Paraaortic lymph node (tissue), 1 donor: ENCODE measurements around the gene FER.

DNA sequence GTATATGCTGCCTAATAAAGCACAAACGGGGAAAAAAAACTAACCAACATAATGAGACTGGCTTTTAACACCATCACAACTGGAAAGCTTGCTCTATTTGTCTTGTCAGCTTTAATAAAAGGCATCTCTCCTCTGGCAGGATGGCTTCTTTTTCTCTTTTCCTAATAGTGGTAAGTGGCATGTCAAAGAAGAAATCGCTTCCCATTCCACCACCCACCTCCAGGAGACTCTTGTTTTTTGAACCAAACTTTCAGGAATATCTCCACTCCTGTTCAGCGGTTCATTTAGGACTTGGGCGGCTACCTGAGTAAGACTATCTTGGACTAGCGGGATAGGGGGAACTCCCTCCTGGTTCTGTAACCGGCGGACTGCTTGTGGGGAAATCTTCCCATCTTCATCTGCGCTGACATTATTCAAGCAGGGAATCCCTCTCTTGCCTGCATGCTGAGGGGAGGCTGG is 2.0 kb downstream of the EFNA5 start:
- PRO-cap = no peak

DNA sequence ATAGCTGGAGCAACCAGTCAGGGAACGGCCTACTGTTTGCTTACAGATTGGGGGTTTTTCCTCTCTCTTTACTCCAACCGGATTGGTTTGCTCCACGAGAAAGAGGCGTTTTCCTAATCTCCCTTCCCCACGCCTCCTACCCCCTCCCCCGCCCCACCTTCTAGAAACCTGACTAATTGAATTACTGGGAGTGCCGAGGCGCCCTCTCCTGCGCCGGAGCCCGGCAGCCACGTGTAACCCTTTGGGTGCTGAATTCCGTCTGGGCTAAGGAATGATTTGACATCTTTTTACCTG is 1.8 kb upstream of the EFNA5 start:
- PRO-cap = bidirectional peak, plus-strand start at position 175 of the sequence, minus-strand start outside the sequence

- PRO-cap = no peak
These were observed 188.6 kb upstream of the EFNA5 start for GRCh38 chr5:107859271-107859782.

GRCh38 chr5:107943931-107944387 is 273.2 kb upstream of the EFNA5 start:
- PRO-cap = no peak

- PRO-cap = no peak
These were observed 332.4 kb upstream of the EFNA5 start for GRCh38 chr5:108003012-108003605.

DNA sequence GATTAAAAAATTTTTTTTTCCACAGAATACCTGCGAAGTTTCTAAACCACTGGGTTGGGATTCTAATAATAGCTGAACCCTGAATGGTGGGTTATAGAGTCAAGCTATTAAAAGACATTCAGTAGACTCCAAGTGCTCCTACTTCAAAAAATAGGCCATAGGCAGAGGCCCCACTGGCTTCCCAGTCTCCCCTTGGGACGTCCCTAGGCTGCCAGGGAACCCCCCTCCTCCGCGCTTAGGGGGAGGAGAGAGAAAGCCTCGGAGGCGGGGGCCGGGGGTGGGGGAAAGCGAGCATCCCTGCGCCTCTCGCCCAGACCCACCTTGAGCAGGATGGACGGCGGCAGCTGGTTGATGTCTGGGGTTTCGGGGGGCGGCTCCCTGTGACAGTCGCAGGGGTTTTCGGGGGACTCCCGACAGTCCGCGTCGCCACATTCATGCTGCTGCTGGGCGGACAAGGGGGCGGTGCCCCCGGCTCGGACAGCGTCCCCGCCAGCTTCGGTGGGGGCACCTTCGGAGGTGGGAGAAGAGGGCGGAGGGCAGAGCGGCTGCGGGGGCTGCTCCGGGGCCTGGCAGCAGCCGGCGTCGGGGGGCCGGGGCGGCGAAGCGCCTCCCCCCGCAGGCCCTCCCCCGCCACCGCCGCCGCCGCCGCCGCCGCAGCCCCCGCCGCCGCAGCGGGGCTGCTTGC is 1.4 kb downstream of the FBXL17 start:
- PRO-cap = unidirectional peak, plus-strand start at position 313 of the sequence; unidirectional peak, plus-strand start at position 435 of the sequence; unidirectional peak, plus-strand start at position 519 of the sequence

- PRO-cap = bidirectional peak, plus-strand start at chr5:108747808, minus-strand start at chr5:108747713
These were observed at the start of gene FER for GRCh38 chr5:108747541-108748141. TSS of gene FER (plus strand) at chr5:108747897.

- PRO-cap = no peak
These were observed 15.6 kb downstream of the PJA2 start for GRCh38 chr5:109394229-109394603.

DNA sequence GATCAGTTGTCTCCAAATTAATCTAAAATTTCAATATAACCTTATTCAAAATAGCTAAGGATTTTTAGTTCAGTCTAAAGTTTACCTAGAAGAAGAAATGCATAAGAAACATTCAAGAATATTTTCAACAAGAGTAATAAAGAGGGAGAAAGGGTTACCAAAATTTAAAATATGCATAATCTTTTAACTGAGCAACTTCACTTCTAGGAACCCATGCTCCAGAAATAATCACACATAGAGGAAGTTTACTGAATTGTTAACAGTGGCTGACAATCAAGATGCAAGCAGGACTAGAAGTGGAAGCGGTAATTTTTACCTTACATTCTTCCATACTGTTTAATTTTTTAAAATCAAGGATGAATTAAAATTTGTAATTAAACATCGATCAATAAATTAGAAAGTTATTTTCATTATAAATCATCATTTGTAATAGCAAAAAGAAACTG is 1.8 kb downstream of the PJA2 start:
- PRO-cap = no peak

DNA sequence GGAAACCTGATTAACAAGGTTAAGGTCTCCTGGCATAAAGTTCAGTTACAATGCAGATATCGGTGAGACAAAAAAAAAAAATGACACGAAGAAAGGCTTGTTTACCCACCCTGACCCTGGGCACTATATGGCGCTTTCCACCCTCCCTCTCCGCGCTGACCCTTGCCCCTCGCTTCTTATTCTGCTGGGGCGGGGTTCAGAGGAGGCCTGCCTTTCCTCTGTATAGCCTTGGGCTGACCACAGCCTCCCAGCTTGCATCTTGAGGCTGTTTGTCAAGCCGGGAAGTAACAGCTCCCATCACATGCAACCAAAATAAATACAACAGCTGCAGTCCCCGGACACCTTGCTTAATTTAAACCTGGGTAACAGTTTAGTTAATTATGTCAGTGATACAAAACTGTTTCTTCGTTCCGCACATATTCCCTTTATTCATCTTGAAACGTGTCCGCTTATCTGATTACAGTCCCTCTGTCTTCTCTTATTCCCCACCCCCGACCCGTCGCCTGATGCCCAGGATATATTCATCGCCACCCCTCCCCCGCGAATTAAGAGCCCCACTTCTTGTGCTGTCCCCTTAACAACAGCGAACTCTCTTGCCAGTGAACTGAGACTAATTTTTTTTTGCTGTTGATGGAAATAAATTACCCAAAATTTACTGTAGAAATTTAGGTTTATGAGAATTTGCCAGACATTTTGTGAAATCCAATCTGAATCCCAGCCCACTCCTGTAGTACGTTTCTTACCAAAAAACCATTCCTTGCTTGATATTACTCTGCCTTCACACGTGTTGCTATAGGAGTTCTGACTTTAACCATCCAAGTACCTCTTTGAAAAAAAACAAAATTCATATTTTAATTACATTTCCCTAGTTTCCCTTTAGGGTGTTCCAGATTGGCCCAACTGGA is 998 bp upstream of the PJA2 start:
- PRO-cap = bidirectional peak, plus-strand start at position 179 of the sequence, minus-strand start at position 152 of the sequence; unidirectional peak, minus-strand start at position 493 of the sequence

GRCh38 chr5:109690213-109690581 is 470 bp downstream of the MAN2A1 start:
- PRO-cap = no peak

DNA sequence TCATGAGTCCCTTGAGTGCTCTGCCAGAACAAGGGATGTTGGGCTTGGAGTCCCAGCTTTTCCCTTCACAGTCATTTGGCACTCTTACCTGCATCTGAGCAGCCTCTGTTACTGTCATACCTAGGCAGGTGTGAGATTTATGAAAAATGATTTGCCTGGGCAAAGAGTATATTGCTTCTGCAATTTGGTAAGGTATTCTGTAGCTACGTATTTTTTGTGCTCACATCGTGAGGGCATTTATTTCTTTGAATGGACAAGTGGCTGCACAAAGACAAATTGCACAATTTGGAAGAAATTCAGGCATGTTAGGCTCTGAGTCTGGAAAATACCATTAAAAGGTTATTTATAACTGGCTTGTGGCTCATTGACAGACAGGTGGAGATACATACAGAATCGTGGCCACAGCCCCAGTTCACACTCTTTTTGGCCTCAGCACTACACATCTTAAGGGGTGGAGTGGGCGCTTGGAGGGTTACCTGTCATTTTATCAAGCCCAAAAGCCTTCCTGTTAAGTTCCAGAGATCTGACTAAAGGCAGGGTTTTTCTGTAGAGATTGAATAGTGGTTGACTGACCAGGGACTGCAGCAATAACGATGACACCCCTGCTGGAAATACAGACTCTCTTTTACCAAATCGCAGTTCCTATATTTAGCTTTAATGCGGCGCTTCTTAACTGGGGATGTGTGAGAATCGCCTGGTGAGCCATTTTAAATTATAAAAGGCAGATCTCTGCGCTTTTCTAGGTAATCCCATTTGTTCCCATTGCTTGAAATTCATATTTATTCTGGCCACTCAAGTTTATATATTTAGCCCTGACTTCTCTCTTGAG is 14.6 kb downstream of the MAN2A1 start:
- PRO-cap = no peak

- PRO-cap = no peak
These were observed 419.9 kb downstream of the MAN2A1 start for GRCh38 chr5:110109714-110110031.

- PRO-cap = no peak
These were observed 190.1 kb downstream of the TMEM232 start for GRCh38 chr5:110535988-110537057.

GRCh38 chr5:110927486-110927880 is 144.0 kb upstream of the TSLP start:
- PRO-cap = no peak

DNA sequence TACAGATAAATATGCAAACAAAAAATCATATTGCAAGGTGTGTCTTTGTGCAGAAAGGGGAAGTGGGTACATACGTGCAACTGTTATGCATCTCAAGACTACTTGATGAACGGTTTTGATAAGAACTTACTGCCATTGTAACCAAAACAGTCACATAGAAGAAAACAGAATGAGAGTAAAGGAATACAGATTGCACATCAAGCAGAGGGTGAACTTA is 9.9 kb downstream of the CAMK4 start:
- PRO-cap = unidirectional peak, plus-strand start at position 167 of the sequence

DNA sequence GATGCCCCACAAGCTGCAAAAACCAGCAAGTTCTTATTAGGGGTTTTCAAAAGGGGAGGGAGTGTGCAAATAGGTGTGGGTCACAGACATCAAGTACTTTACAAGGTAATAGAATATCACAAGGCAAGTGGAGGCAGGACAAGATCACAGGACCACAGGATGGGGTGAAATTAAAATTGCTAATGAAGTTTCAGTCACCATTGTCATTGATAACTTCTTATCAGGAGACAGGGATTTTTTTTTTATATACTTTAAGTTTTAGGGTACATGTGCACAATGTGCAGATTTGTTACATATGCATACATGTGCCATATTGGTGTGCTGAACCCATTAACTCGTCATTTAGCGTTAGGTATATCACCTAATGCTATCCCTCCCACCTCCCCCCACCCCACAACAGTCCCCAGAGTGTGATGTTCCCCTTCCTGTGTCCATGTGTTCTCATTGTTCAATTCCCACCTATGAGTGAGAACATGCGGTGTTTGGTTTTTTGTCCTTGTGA is 94.1 kb downstream of the STARD4 start:
- PRO-cap = unidirectional peak, minus-strand start at position 239 of the sequence

DNA sequence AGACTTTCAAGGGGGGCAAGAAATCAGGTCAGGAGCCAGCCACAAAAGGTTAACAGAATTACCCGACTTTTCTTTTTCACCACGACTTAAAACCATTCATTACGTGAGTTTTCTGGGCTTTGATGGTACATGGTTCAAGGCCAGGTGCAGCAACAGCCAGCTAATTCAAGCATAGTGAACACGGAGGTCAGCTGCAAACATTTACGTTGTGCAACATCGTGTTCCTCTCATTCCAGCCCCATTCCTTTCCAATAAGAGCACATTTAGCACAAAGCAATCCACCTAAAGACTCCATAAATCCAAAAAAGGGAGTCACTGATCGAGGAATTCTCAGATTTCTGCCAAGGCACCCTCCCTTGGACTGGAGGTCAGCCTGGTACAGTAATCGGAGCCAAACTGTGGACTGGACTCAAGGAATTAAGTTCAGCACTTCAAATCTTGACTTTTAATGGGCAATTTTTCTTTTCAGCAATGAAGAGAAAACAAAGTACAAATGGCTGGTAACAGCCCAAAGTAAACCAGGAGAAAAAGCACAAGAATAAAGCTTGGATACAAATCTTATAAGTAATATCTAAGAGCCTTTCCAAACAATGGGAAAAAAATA is 14.3 kb downstream of the NREP start:
- PRO-cap = no peak

DNA sequence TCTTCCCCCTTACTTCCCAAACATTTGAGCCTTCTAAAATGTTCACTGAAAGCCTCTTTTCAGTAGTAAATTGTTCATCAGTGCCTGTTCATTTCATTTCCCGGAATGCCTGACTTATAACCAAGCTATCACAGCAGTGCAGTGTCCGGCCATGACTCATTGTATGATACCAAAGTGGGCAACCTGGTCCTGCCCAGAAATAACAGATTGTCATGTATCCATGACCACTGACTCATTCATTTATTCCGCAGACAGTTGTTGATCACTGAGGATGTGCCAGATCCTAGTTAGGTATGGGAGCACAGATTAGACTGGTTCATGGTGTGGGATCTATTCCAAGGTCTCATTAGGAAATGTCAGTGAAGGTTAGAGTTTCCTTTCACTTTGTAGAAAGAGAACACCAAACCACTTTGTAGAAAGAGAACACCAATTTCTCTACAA is 8.7 kb downstream of the NREP start:
- PRO-cap = no peak

GRCh38 chr5:112028110-112028514 is 271.1 kb upstream of the NREP start:
- PRO-cap = no peak